Upper lobe of left lung (tissue), 5 donors: ENCODE measurements around the genes BDNF and PRRG4.

- PRO-cap, 2 experiments: no peak in any of the 2 experiments
- RAMPAGE, long total RNA, 4 experiments: no peak in any of the 4 experiments
Observed at GRCh38 chr11:27402759-27403217, 39.8 kb upstream of the CCDC34 start.

DNA sequence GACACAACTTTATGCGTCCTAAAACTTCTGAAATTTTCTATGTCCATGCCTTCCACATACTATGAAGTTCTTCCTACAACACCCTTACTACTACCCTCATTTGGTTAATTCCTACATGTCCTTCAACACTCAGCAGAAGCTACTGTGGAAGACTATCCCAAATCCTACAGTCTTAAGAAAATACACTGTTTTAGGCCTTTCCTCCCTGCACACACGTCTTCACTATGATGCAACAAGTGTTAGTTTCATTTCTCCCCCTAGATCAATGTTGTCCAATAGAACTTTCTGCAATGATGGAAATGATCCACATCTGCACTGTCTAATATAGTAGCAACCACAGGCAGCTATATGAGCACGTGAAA is 46.7 kb upstream of the CCDC34 start:
- PRO-cap, 2 experiments: no peak in any of the 2 experiments
- RAMPAGE, long total RNA, 4 experiments: no peak in any of the 4 experiments

- PRO-cap, 2 experiments: no peak in any of the 2 experiments
- RAMPAGE, long total RNA, 4 experiments: no peak in any of the 4 experiments
Observed at GRCh38 chr11:27489411-27490150, 17.0 kb downstream of the LIN7C start.

GRCh38 chr11:27634767-27635227 is 65.5 kb downstream of the BDNF start:
- PRO-cap, 2 experiments: no peak in any of the 2 experiments
- RAMPAGE, long total RNA, 4 experiments: no peak in any of the 4 experiments

- PRO-cap, 2 experiments: peak in 1 of 2 experiments; most common minus-strand start chr11:27700455 (in 1)
- RAMPAGE, long total RNA, 4 experiments: no peak in any of the 4 experiments
Observed at GRCh38 chr11:27699998-27701111, at the start of gene BDNF. TSS of gene BDNF (minus strand) at chr11:27700455.

- PRO-cap, 2 experiments: no peak in any of the 2 experiments
- RAMPAGE, long total RNA, 4 experiments: no peak in any of the 4 experiments
Observed at GRCh38 chr11:27701427-27701970, 1.2 kb upstream of the BDNF start.

DNA sequence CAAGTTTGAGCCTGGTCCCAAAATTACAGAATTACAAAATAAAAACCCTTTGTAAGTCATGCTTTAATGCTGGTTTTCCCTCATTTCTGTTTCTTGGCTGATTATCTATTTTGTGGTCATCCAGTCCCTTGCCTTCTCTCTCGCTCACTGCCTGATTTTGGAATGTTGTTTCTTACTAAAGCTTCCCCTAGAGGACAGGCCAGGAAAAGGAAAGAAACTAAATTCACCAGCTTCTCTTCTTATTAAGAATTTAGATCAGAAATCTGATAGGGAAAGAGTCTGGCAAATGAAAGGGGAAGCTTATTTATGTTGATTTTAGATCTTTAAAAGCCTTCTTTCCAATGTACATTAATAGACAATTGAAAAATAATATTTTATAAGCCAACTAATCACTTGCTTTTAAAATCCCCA is 16.6 kb upstream of the BDNF start:
- PRO-cap, 2 experiments: no peak in any of the 2 experiments
- RAMPAGE, long total RNA, 4 experiments: no peak in any of the 4 experiments

DNA sequence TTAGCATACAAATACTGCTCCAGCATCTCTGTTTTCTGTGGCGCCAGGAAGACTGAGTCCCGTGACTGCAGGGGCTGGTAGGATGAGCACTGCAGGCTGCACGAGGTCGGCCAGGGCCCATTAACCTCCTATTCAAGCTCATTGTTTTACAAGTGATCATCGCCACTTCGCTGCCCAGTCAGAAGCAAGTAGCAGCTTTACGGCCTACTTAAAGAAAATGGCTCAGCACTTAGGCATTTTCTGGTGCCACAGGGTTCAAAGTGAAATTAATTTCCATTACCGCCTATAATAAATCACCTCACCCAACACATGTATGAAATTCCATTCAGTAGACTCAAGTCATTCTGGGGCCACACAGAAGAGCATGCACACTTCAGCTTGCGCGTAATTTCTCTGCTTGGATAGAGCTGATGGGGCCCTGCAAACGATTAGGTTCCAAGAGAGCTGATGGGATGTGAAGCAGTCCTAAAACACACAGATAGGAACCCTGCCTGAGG is 173.8 kb downstream of the KIF18A start:
- PRO-cap, 2 experiments: no peak in any of the 2 experiments
- RAMPAGE, long total RNA, 4 experiments: no peak in any of the 4 experiments

DNA sequence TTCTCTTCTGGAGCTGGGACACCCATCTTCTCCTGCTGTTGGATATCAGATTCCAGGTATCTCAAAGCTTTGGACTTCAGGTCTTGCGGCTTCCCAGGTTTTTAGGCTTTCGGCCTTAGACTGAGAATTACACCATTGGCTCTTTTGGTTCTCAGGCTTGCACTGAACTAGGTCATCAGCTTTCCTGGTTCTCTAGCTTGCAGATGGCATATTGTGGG is 812.1 kb downstream of the KCNA4 start:
- PRO-cap, 2 experiments: no peak in any of the 2 experiments
- RAMPAGE, long total RNA, 4 experiments: no peak in any of the 4 experiments

GRCh38 chr11:30342453-30343339 is 19.8 kb downstream of the ARL14EP start:
- PRO-cap, 2 experiments: no peak in any of the 2 experiments
- RAMPAGE, long total RNA, 4 experiments: no peak in any of the 4 experiments

- PRO-cap, 2 experiments: no peak in any of the 2 experiments
- RAMPAGE, long total RNA, 4 experiments: no peak in any of the 4 experiments
Observed at GRCh38 chr11:31812769-31813862, 2.0 kb upstream of the PAX6 start.

- PRO-cap, 2 experiments: no peak in any of the 2 experiments
- RAMPAGE, long total RNA, 4 experiments: no peak in any of the 4 experiments
Observed at GRCh38 chr11:32420705-32421717, 14.3 kb downstream of the WT1 start.

- PRO-cap, 2 experiments: no peak in any of the 2 experiments
- RAMPAGE, long total RNA, 4 experiments: no peak in any of the 4 experiments
Observed at GRCh38 chr11:32566527-32567001, 17.1 kb upstream of the EIF3M start.

DNA sequence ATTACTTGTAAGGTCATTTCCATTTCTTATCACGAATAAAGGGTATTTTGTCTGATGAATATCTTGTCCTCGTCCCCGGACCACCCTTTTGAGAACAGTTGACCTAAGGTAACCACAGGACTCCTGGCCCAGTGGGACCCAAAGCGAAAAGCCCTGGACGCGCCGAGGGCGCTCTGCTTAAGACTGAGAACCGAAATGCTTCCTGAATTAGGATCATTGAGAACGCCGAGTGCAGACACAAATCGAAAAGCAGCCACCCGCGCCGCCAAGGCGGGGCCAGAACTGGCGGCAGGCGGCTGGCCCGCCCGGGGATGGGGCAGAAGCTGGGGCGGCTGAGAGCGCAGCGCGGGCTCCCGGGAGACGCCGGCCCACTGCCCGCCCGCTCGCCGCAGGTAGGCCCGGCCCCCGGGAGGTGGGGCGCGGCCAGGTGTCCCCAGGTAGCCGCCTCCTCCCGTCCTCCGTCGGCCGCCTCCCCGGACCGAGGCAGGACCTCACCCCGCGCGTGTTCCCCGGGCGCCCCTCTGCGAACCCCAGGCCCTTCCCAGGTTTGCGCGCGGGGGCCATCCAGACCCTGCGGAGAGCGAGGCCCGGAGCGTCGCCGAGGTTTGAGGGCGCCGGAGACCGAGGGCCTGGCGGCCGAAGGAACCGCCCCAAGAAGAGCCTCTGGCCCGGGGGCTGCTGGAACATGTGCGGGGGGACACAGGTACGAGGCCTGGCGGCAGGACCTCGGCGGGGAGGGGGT is at the start of gene PRRG4:
Gene PRRG4 (plus strand): TSS at position 457 of the 742 bp plus-strand sequence.
- PRO-cap, 2 experiments: peak in 2 of 2 experiments; most common plus-strand start position 319 of the sequence (in 2); most common minus-strand start position 197 of the sequence (in 1)
- RAMPAGE, long total RNA, 4 experiments: start-site peak on the plus strand in 4 of 4 experiments, centred at positions 439 to 465 of the sequence, 473 to 1,022 reads per replicate

- PRO-cap, 2 experiments: no peak in any of the 2 experiments
- RAMPAGE, long total RNA, 4 experiments: no peak in any of the 4 experiments
Observed at GRCh38 chr11:32891358-32891716, 1.3 kb upstream of the QSER1 start.

GRCh38 chr11:32893558-32893972 is 954 bp downstream of the QSER1 start:
- PRO-cap, 2 experiments: no peak in any of the 2 experiments
- RAMPAGE, long total RNA, 4 experiments: no peak in any of the 4 experiments

GRCh38 chr11:33056800-33057441 is 17.5 kb downstream of the TCP11L1 start:
- PRO-cap, 2 experiments: no peak in any of the 2 experiments
- RAMPAGE, long total RNA, 4 experiments: no peak in any of the 4 experiments

DNA sequence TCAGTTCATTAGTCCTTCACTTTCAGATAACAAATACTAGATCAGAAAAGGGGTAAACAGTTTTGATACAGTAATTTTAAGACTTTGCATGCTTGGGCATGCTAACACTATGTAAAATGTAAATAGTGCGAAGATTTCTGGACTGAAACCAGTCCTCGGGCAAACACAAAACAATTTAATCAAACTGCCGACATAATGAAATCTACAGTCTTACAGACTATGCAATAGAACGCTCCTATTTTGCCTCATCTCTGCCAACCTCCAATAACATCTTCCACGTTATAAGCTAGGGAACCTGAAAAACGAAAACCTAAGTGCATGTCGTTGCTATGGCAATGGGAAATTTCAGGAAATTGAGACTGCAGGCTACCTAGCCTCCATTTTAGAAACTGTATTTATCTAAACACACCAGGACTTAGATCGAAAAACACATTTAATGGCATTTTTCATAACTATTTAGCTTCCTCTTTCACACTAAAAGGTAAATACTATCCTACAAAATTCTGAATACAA is 1.2 kb downstream of the CSTF3 start:
- PRO-cap, 2 experiments: no peak in any of the 2 experiments
- RAMPAGE, long total RNA, 4 experiments: no peak in any of the 4 experiments

- PRO-cap, 2 experiments: no peak in any of the 2 experiments
- RAMPAGE, long total RNA, 4 experiments: start-site peak on the plus strand in 1 of 4 experiments, at chr11:33334666-33335156 at its widest, 27 reads per replicate
Observed at GRCh38 chr11:33334621-33335574, 41.0 kb upstream of the KIAA1549L start.

- PRO-cap, 2 experiments: peak in 1 of 2 experiments; most common plus-strand start chr11:33692419 (in 1); most common minus-strand start chr11:33692289 (in 1)
- RAMPAGE, long total RNA, 4 experiments: no peak in any of the 4 experiments
Observed at GRCh38 chr11:33691906-33692626, 8.6 kb downstream of the C11orf91 start.